ReNcell CX (cell line): ENCODE measurements around a stretch of chr20.

DNA sequence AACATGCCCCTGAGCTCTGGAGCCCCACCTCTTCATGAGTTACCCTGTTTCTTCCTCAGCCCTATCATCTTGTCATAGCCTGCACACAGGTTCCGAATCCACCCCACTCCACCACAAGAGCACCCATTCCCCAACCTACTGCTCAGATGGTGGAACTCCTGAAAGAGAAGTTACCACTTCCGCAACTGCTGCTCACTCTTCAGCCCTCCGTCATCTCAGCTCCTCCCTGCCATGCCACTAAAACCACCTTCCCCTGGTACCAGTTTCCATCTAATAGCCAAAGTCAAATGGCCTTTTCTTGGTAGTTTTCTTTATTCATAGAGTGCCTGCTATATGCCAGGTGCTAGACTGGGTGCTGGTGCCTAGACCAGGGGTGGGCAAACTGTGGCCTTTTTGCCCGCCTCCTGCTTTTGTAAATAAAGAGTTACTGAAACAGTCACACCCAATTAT is 3.9 kb downstream of the RAB22A start:
- PRO-cap, result no peak

- PRO-cap, result no peak
Observed at GRCh38 chr20:58338755-58339133, 29.2 kb downstream of the RAB22A start.

GRCh38 chr20:58785347-58785643 is 92.7 kb downstream of the NPEPL1 start:
- PRO-cap, result no peak

GRCh38 chr20:58841567-58841852 is 49.7 kb upstream of the GNAS start:
- PRO-cap, result no peak

DNA sequence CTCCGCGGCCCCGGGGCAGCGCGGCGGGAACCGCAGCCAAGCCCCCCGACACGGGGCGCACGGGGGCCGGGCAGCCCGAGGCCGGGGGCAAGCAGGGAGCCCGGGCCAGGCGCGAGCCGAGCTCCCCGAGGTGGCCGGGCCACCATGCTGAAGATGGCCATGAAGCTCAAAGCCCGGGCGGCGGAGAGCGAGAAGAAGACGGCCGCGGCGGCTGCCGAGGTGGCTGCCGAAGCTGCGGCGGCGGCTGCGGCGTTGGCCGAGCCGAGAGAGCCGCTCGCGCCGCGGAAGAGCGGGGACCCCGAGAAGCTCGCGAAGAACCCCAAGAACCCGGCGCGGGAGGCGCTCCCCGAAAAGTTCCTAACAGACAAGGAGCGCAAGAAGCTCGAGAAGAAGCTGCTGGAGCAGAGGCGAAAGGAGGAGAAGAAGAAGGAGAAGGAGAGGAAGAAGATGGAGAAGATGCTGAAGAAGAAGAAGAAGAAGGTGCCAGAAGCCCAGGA is 1.4 kb upstream of the GNAS start:
- PRO-cap, result no peak

GRCh38 chr20:58987733-58988414 is 6.8 kb downstream of the NELFCD start:
- PRO-cap, result no peak

DNA sequence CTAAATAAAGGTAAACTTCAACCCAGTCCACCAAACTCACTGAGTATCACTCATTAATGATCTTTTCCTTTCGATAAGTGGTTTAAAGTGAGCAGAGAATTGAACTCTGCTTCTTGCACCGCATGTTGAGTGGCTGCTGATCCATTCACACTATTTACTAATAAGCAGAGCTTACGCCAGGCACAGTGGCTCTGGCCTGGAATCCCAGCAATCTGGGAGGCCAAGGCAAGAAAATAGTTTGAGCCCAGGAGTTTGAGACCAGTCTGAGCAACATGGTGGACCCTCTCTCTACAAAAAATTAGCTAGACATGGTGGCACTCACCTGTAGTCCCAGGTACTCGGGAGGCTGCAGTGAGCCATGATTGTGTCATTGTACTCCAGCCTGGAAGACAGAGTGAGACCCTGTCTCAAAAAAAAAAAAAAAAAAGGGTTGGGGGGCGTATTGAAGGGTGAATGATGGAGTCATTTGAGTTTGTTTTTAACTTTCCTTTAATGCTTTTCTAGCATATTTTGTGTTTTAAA is 11.4 kb downstream of the NELFCD start:
- PRO-cap, result no peak

GRCh38 chr20:58994490-58995366 is 12.3 kb downstream of the CTSZ start:
- PRO-cap, result no peak

DNA sequence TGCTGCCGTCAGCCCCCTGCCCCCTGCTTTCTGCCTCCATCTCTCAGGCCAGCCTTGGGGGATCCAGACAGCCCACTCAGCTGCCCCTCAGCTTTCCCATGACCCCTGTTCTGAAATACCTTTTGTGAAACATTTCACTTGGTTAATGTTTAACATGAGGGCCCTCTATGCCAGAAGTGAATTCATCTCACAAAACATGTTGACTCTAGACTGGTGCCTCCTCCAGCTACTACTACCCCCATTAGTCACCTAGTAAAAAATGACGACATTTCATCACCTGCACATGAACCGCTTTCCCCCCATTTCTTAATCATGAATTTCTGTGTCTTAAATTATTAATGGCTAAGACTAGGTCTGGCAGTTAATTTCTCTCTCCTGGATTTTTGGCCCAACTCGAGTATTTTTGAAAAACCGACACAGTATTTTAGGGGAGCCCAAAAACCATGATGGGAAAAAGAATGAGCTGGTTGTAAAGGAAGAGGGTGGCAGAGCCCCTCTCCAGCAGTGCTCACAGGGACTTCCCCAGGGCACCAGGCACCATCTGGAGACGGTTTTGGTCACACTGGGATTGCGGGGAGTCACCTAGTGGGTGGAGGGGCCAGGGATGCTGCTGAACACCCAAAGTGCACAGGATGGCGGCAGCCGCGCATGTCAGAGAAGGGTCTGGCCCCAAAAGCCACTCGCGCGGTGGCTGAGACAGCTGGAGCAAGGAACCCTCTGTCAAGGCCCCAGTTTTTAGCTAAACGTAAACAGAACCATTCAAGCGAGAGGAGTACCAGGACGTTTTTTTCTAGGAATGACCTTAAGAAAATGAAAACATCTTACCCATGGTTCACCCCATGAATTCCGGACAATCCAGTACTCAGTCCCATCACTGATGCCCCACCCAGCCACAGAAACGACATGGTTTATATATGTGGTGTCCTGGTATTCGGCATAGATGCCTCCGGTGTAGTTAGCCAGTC is 11.0 kb downstream of the CTSZ start:
- PRO-cap, result no peak

DNA sequence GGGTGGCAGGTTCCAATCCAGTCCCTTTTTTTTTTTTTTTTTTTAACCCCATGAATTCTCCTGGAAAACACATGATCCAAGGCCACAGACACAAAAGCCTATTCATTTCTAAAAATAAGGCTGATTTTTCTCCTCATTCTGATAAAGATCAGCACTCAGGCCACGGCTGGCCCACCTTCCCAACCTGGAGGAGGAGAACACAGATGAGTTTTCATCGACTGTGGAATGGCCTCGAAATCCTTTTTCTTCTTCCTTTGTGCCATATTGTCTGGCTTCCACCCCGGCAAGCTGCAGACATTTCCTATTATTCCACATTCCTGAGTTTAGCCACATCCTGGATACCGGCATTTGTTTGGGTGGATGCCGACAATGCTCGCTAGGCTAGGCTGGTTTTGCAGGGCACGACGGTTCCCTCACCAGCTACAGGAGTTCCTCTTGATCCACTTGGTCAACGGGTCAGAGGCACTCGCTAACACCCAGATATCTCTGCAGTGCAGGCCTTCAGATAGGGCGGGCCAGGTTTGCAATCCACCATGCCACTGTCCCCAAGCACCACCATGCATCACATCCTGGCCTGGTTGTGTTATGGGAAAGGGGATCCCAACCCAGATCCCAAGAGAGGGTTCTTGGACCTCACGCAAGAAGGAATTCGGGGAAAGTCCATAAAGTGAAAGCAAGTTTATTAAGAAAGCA is 4.0 kb upstream of the CTSZ start:
- PRO-cap, result no peak

DNA sequence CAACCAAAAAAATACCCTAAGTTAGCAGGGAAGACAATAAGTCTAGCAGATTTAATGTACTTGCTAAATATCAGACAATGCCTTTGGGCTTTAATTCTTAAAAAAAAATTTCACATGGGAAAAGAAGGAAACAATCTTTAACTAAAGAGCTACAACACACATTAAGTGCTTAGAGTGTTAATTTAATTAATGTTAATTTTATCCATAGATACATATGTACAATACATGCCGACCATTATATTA is 325 bp downstream of the TUBB1 start:
- PRO-cap, result no peak

GRCh38 chr20:59031438-59032177 is 527 bp downstream of the ATP5F1E start:
- PRO-cap, result no peak

GRCh38 chr20:59043761-59044262 is 1.2 kb upstream of the PRELID3B start:
- PRO-cap, result no peak

- PRO-cap, result no peak
Observed at GRCh38 chr20:59122509-59123601, 40.8 kb upstream of the ZNF831 start.

DNA sequence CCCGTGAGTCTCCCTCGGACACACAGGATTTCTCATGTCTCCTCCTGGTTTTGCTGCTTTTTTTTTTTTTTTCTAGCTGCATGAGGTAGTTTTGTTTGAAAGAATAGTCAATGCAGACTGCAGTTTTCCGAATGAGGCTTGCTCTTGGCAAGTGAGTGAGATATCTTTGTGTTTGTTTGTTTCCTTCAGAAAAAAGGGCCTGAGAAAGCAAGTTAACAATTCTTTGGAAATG is 3.0 kb upstream of the ZNF831 start:
- PRO-cap, result no peak

GRCh38 chr20:59182327-59182869 is 18.8 kb downstream of the ZNF831 start:
- PRO-cap, result no peak

DNA sequence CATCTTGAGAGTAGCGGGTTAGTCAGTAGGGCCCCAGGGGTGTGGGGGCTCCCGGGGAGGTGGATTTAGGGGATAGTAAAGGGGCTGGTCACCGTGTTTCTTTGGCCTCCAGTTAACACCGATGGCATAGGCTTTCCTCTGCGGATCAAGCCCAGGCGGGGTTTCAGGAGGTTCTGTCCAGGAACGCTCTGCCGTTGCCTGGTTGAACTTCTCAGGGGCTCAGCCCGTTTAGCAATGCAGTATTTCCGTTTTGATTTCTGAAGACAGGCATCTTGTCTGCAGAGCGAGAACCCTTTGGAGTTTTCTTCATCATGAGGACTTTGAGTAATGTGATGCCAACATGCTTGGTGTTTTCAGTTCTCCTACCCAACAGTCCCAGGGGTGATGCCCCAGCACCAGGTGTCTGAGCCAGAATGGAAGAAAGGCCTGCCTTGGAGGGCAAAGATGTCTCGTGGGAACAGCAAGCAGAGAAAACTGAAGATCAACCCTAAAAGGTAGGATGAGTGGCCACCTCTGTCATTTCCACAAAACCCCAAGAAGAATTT is 32.0 kb downstream of the ZNF831 start:
- PRO-cap, result no peak

DNA sequence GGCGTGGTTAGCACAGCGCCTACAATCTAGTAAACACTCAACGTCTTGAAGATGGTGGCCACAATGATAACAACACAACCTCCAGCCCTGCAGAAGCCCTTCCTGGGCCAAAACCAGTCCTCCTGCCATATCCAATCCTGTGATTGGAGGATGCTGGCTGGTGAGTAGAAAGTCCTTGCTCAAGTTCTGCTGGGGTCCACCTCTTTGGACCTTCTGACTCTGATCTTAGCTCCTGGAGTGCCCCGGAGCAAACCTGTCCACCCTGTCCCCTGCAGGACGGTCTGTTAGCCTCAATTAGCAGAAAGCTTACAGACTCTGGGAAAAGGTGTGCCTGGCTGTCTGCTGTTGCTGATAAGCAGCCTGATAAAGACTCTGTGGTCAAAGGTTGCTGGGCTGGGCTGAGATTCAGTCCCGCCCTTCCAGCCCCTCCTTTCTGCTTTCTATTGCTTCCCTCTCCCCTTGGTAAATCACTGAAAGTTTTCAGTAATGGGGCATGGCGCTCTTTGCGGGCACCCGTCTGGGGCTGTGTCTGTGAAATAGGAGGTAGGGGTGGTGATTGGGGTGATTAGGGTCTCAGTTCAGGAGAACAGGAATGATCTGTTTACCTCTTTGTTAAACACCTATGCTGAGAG is 8.4 kb downstream of the EDN3 start:
- PRO-cap, result no peak

- PRO-cap, result no peak
Observed at GRCh38 chr20:59583365-59583818, 20.9 kb upstream of the PHACTR3 start.

DNA sequence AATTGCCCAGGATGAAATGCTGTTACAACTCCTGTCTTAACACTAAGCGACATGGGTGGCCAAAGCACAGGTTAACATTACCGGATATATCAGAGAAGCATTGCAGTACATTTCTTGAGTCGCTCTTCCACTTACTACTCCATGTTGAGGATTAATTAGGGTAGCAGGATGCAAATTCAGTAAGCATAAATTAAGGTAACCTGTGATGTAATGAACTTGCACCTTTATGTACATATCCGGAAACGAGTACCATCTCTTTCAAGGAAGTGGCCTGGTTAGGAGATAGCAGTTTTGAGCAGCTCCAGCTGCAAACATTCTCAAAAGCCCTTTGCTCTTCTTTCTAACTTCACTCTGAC is 8.6 kb downstream of the FAM217B start:
- PRO-cap, result no peak